A172 (cell line): ENCODE data around the genes DAZAP2, BIN2 and SCN8A.

- RAMPAGE, long total RNA: start-site peak on the plus strand at chr12:51238824-51238893, 56 and 421 reads in 2 replicates
Observed at GRCh38 chr12:51238420-51239381, at the start of gene DAZAP2. Gene DAZAP2, plus strand, starts transcription at chr12:51238826.

DNA sequence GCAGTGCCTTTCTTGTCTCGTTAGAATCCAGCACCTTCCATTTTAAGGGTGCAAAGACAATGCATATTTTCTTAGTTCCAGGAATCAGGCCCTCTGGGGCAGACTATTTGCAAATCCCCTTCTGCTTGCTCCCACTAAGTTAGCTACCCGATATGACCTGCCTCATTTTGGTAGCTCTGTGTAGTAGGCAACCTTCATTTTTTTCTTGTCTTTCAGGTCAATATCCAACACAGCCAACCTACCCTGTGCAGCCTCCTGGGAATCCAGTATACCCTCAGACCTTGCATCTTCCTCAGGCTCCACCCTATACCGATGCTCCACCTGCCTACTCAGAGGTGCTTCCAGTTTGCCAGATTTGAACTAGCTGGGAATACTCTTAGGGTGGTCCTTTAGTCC is 1.5 kb downstream of the DAZAP2 start:
- RAMPAGE, long total RNA: no peak

DNA sequence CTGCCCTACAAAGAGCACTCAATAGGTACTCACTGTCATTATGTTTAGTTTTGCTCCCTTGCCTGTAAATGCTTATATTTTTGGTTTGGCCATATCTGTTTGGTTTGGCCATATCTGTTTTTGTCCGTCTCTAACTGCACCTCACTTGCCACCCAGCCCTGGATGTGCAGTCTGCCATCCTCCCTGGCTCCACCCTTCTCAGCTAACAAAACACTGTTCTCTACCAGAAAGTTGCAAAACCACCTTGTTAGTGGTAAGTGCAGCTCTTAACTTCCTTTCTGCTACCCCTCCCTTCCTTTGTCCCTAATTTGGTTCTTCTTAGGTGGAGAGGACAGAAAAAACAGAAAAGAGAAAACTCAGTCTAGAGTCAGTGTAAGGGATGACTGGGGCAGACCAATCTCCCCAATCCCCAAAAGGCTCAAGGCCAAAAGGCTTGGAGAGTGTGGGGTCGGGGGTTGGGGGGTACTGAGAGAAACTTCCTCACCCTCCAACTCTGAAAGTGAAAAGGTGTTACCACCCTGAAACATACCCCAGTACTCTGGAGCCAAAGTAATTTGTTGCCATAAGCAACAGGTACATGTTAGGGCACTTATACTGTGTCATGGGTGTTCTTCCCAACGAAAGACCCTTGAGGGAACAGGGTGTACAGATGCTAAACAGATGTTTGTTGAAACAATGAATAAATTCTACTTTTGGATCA is 5.0 kb downstream of the BIN2 start:
- RAMPAGE, long total RNA: no peak

- RAMPAGE, long total RNA: no peak
Observed at GRCh38 chr12:51323917-51324599, at the start of gene BIN2. Gene BIN2, minus strand, starts transcription at chr12:51324174.

DNA sequence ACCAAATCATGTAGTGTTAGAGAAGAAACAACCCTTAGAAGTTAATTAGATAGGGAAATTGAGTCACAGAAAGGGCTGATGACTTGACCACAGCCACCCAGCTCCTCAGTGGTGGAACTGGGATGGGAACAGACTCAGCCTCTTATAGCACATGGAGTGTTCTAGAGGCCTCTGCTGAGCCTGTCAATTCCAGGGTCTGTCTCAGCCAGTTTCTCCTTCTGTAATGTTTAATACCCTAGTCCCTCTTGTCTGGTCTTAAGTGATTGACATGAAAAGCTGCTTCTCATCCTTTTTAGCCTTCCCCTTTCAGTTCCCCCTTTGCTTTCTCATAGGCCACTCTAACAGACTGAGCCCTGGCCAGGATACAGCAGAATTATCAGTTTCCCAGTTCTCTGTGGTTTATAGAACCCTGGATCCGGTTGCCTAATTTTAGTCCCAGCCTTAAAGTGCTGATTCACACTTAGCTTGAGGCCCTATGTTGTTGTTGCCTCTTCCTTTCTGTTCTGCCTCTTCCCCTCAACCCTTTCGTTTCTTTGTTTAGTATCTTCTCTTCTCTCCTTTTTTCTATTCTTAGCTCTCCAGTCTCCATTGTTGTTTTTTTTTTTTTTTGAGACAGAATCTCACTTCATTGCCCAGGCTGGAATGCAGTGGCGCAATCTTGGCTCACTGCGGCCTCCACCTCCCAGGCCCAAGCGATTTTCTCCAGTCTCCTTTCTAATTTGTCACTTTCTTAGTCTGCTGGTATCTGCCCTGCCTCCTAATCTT is 2.8 kb upstream of the BIN2 start:
- RAMPAGE, long total RNA: no peak

DNA sequence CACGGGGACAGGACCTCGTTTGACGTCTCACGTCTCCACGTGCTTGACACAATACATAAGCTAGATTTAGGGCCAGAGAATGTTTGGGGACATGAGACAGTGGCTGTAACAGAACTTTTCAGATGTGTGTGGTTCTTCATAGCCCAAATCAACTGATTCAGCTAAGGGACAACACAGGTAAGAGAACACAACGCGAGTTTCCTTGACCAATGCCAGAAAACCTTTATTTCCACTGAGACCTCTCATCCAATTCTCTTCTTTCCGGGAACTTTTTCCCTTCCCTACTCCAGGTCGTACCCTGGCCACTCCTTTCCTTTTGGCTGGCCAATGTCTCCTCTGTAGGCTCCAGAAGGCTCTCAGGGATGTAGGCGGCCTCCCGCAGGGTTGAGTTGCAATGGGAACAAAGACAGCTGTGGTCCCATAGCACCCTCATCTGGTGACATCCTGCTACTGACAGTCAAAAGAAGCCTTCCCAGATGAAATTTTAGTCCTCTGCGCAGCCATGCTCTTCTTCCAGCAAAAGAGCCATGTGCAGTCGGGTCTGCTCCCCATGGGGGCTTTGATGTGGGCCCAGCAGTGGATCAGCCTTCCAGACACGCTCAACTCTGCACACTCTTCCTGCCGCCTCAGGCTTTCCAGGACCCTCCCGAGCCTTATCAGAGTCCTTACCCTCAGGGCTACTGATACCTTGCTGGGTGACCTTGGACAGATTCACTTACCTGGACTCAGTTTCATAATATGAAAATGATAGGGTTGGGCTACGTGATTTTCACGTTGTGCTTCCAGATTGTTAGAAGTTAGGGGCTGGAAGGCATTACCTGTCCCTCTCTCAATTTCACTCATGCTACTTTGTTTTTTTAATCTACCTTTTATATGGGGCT is 5.4 kb upstream of the CELA1 start:
- RAMPAGE, long total RNA: no peak

DNA sequence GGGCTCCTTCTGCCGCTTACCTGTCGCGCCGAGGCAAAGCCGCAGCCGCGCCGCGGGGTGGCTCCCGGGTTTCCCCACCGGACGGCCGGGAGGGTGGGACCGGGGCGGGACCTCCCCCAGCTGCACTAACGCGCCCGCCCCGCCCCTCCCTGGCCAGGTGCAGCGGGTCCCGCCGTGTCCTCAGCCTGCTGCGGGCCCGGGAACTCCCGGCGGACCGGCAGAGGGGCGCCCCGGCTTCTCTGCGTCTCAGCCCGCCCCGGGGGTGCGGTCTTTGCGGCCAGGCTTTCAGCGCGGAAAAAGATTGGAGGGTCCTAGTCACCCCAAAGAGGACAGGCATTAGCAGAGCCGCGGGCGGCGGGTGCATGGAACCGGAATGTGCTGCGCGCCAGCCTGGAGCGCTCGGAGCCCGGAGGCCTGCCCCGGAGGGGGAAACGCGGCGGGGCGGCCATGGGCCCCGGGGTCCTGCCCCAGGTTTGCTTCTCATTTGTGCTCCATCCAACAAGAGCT is 428 bp upstream of the GALNT6 start:
- RAMPAGE, long total RNA: no peak

GRCh38 chr12:51590371-51591558 is at the start of gene SCN8A:
Gene SCN8A, plus strand, starts transcription at chr12:51591233.
- RAMPAGE, long total RNA: no peak

GRCh38 chr12:51806751-51807298 is 7.9 kb downstream of the TMDD1 start:
- RAMPAGE, long total RNA: no peak

DNA sequence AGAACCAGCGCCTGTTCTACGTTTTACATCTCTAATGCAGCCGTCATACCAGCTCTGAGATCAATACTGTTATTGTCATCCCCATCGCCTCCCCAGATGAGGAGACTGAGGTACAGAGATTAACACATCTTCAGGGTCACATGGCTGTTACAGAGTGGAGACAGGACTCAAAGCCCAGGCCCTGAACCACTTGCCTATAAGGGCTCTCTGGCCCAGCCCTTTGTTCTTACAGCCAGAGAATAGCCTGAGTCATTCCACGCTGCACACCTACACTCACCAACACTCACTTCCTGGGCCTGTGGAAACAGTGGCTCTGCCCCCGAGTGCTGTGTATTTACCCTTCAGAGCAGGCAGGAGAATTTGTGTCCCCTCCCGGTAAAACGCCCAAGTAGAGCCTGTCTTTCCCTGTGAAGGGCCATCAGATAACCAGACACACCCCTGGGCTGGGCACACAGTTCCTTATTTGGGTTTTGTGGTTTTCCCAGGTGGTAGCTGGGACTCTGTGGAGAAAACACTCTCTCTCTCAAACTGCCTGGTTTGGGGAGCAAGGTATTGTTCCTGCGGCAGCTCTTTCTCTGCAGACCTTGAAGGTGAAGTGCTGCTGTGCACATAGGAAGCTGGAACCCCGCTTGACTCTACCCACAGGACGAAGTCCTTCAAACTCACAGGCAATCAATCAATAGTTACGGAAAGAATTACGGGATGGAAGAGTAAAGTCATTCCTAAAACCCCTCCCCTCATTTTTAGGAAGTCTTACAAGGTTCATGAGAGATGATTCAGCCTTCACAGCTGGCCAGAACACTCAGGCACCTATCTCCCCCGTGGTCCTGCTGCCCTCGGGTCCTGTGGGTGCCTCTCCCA is 13.3 kb upstream of the TMDD1 start:
- RAMPAGE, long total RNA: no peak

DNA sequence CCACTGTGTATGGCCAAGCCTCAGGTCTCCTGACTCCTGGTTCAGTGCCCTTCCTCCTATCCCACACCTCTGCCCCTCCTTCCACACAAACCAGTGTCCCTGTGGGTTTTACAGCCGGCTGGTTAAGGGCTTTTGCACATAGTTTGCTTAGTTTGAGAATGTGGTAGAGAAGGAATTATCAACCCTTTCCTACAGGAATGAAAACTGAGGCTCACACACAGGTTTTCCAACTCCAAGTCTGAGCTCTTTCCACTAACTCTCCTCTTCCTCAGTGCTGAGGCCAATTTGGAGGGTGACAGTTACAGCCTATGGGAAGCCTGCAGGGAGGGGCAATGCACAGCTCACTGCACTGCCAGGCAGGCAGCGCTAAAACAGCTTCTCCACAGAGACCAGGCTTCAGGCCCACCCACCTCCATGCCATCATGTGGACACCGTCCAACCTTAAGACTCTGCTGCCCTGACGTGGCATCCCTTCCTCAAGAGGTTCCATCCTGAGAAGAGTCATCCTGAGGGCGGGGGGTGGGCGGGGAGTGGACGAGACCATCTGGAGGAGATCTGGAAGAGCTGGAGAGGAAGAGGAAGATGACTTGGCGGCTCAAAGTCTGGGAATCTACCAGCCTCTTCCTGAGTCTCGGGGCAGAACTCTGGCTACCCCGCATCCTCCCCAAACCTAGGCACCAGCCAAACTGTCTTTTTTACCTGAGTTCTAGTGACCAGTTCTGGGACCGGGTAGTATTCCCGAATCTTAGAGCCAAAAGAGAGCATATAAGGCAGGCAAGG is 8.4 kb upstream of the ACVRL1 start:
- RAMPAGE, long total RNA: no peak

GRCh38 chr12:51907561-51907759 is 156 bp downstream of the ACVRL1 start:
- RAMPAGE, long total RNA: no peak

GRCh38 chr12:51911444-51912685 is 4.6 kb downstream of the ACVRL1 start:
- RAMPAGE, long total RNA: no peak

DNA sequence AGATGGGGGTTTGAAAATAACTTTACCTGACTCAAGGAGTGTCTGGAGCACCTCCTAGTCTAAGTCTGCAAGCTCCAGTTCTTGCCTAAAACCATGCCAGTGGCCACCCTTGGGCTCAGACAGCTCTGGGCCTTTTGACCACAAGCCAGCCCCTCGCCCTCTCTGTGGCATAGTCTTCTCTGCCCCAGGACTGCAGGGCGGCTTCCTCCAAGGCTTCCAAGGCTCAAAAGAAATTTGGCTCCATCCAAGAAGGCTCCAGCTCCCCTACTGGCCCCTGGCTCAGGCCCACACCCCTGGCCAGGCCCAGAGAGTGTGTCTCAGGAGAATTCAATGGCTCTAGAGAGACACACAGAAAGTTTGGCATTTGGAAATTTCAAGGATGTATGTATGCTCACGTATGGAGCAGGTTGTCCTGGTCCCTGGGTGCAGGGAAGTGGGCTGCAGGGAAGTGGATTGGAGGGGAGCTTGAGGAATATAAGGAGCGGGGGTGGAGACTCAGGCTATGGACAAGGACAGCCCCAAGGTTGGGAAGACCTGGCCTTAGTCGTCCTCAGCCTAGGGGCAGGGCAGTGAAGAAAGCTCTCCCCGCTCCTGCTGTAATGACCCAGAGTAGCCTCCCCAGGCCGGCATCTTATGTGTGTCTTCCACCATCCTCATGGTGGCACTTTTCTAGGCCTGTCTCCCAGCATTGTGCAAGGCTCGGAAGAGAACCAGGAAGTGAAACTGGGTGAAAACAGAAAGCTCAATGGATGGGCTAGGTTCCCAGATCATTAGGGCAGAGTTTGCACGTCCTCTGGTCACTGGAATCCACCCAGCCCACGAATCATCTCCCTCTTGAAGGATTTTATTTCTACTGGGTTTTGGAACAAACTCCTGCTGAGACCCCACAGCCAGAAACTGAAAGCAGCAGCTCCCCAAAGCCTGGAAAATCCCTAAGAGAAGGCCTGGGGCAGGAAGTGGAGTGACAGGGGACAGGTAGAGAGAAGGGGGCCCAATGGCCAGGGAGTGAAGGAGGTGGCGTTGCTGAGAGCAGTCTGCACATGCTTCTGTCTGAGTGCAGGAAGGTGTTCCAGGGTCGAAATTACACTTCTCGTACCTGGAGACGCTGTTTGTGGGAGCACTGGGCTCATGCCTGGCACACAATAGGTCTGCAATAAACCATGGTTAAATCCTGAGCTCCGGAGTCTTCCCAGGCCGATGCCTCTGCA is 15.3 kb downstream of the ACVRL1 start:
- RAMPAGE, long total RNA: no peak

DNA sequence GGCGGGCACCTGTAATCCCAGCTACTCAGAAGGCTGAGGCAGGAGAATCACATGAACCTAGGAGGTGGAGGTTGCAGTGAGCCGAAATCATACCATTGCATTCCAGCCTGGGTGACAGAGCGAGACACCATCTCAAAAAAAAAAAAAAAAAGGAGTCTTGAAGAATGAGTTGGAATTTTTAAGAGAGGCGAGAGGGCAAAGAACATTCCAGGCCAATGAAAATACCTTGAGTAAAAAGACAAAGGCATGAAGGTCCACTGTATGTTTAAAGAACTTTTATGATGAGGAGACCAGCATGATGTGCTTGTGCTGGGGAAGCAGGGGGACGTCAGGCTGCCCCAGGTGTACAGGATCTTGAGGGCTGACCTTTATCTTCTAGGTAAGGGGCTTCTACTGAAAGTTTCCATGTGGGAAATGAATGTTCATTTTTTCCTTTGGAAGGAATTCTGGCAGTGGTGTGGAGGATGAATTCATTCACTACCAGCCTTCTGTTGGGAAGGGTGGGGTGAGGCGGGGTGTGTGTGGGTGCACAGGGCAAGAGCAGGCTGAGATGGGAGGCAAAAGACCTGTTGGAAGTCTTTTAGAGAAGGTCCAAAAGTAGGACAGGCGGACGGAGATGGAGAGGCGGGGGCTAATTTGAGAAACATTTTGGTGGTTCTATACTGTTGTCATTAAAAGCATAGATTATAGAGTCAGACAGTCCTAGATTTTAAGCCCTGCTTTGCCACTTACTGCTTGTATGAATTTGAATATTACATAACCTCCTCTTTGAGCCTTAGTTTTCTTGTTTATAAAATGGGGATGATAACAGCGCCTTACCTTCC is 27.2 kb upstream of the TAMALIN start:
- RAMPAGE, long total RNA: no peak

DNA sequence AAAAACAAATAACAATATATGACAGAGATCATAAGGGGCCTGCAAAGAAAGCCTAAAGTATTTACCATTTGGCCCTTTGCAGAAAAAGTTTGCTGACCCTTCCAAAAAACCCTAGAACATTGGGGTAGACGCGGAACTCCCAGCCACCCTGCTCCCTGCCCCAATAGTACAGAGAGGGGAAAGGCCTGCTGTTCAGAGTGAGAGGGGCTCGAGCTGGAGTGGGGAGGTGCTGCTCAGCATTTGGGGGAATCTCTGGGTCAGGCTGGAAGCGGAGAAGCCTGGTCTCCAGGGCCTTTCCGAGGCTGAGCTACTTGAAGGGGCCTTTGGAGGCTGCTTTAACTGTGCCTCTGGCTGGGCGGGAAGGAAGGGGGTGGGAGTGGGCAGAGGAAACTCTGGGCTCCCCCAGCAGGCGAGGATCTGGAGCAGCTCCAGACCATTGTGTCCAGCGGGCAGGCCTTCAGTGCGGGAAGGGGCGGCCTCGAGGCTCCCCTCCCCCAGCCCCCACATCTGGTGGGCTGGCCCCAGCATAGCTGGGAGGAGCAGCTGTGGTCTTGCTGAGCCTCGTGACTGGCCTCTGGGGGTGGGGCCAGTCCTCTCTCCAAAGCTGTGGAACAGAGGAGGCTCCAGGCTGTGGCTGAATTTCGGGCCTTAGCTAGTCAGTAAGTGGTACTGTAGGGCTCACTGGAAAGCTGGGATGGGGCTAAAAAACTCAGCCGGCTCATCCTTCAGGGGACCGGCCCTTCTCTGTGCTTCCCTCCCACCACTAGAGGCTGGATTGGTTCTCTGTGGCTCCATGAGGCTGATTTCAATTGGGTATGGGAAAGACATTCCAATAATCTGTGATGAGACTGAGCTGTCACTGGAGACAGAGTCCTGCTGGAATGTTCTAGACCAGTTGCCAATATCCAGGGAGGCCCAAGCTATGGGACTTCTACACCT is 3.4 kb downstream of the TAMALIN start:
- RAMPAGE, long total RNA: no peak

GRCh38 chr12:52011149-52012000 is 4.6 kb downstream of the TAMALIN start:
- RAMPAGE, long total RNA: no peak

- RAMPAGE, long total RNA: no peak
Observed at GRCh38 chr12:52020549-52021154, 13.9 kb downstream of the TAMALIN start.

GRCh38 chr12:52022998-52023268 is 16.2 kb downstream of the TAMALIN start:
- RAMPAGE, long total RNA: no peak

- RAMPAGE, long total RNA: no peak
Observed at GRCh38 chr12:52039794-52040439, 11.3 kb upstream of the NR4A1 start.